Measurements from ENCODE around the gene STK38L.

DNA sequence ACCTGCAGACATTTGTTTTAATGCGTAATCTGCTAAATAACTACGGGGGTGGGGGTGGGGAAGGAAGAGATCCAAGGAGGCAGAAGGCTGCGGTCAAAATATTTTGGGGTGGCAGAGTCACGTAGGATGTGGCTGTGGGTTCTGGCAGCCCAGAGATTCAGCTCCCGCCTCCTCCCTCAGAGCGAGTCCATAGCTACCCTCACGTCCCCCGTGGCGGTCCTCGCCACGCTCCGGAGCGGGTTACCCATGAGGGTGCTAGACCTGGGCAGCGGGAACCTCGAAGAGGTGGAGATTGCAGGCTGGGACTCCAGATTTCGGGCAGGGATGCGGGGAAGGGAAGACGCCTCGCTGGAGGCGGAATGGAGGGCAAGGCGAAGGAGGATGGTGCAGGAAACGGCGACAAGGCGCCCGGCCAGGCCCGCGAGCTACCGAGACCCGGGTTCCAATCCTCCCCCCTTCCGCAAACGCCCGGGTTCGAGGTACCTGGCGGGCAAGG, 46.4 kb downstream of the BCAT1 start:
- PRO-cap, 2 experiments: no peak in any of the 2 experiments

- PRO-cap, 2 experiments: no peak in any of the 2 experiments
Observed at GRCh38 chr12:24951908-24952261, 3.0 kb upstream of the BCAT1 start.

- PRO-cap, 2 experiments: no peak in any of the 2 experiments
Observed at GRCh38 chr12:25056037-25056439, 3.5 kb downstream of the IRAG2 start.

DNA sequence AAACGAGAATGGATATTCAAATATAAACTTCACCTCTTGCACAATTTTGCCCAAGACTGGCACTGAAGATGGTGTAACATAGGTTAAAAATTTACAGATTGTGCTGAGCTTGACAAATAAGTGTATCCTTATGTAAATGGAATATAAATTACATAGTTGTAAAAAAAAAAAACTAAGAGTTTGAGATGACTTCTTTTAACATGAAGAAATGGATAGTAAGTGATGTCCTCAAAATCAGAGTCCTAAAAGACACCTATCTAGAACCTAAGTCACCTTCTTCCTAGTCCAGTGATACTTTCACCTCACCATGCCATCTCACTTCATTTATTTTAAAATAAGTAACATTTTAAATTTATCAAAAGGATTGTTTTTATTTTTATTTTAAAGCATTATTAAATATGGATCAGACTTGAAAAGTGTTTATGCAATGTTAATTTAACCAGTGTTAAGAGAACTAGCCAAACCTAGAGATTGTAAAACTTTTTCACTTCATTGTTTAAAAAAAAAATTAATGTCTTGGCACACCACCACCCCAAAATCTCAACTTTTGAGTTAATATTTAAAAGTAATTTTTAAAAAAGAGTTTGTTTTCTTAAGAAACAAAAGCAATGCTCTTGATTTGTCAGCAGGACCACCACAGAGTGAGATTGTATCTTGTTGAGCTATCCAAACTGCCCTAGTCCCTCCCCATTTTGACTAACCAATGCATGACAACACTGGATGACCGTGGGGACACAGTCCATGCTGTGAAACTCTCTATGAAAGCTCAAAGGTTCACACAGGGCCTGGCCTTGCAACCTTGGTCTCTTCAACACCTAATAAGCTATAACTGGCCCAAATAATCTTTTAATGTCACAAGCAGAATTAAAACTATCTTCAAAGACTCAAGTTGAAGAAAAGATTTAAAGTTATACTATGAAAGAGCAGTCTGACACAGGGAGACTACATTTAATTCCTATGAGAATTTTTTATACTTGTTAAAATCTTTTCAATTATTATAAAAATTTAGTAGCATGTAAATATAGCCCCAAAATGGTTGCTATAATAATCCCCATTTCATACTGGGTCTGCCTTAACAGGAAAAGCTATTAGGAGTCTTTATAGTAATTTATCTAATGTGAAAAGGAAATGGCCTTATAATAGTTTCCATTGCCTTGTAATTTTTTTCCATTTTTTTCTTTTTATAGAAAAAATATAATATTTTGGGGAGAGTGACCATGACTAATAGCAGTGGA, 13.4 kb downstream of the ETFRF1 start:
- PRO-cap, 2 experiments: no peak in any of the 2 experiments

DNA sequence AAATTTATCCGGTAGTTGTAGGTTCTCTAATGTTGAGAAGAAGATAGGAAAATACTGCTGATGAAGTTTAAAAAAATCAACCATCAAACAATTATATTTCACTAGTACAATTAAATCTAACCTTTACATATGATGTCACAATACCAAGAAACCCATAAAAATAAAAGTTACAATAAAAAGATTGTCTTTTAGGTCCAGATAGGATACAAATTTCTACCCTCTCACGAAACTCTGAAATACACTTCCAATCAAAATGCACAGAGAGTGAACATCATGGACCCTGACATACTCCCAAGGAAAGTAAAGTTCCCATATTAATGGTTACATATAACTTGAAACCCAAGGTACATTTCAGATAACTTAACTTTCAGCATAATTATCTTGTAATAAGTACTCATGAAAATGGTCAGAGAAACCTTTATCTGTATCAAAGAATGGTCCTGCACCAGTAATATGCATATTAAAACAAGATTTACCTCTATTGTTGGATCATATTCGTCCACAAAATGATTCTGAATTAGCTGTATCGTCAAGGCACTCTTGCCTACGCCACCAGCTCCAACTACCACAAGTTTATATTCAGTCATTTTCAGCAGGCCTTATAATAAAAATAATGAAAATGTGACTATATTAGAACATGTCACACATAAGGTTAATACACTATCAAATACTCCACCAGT, 5.8 kb downstream of the KRAS start:
- PRO-cap, 2 experiments: no peak in any of the 2 experiments

DNA sequence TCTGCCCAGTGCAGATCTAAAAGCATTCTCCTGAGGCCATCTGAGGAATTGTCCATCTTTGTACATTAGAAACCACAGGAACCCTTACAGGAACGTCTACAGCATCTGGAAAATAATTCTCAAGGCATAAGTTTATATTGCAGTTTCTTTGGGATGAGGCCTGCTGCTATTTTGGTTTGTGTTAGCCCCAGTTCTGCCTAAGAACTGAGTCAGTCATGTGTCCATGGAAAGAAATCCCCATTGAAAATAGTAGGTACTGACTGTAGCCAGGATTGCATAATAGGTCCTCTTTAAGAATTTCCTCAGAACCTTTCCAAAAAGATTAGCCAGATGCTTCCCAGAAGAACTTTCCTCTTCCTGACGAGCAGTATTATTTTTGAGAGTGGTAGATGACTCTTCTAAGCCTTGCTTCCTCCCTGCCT, 52.6 kb downstream of the RASSF8 start:
- PRO-cap, 2 experiments: no peak in any of the 2 experiments

GRCh38 chr12:26064347-26065518, 60.1 kb downstream of the BHLHE41 start:
- PRO-cap, 2 experiments: no peak in any of the 2 experiments

DNA sequence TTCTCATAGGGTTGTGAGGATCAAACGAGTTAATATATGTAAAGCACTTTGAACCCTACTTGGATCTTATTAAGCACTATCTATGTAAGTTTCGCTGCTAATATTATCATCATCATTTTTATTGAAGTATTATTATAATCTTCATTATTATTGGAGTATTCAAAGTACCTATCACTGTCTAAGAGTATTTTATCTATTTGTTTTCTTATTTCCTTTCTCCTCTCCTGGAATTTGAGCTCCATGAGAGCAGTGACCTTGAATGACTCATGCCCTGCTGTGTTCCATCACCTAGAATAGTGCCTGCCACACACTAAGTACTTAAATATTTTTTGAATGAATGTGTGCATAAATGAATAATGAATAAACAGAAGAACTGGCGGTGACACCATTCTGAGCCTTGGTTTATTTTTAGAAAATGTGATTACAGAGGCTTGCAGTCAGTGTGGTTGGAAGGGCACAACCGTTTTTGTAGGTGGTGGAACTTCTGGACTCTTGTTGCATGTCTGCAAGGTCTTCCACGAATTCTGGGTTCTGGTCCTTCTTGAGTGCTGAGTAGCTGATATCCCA, 28.5 kb upstream of the BHLHE41 start:
- PRO-cap, 2 experiments: no peak in any of the 2 experiments

GRCh38 chr12:26158333-26158865, 33.6 kb upstream of the BHLHE41 start:
- PRO-cap, 2 experiments: no peak in any of the 2 experiments

DNA sequence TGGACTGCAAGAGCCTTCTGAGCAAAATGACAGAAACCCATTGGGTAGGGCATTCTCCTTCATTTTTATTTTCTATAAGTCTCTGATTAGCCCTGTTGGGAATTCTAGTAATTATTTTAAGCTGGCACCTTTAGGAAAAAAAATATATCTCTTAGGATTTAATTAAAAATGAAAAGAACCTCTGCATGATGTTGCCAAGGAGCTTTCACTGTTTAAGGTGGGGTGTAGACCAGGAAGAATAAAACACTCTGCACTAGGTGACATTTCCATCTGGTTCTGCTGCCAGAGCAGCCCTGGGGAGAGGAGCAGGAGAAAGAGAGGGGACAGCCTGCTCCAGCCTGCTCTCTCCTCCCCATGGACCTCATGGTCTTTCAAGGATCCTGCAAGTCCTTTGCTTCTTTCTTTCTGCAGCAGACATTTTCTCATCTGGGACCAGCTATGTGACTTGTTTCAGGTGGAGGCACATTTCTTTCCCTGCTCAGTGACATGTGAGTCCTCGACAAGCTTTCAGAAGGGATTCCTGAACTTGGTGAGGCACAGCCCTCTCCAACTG, 44.9 kb downstream of the SSPN start:
- PRO-cap, 2 experiments: no peak in any of the 2 experiments

DNA sequence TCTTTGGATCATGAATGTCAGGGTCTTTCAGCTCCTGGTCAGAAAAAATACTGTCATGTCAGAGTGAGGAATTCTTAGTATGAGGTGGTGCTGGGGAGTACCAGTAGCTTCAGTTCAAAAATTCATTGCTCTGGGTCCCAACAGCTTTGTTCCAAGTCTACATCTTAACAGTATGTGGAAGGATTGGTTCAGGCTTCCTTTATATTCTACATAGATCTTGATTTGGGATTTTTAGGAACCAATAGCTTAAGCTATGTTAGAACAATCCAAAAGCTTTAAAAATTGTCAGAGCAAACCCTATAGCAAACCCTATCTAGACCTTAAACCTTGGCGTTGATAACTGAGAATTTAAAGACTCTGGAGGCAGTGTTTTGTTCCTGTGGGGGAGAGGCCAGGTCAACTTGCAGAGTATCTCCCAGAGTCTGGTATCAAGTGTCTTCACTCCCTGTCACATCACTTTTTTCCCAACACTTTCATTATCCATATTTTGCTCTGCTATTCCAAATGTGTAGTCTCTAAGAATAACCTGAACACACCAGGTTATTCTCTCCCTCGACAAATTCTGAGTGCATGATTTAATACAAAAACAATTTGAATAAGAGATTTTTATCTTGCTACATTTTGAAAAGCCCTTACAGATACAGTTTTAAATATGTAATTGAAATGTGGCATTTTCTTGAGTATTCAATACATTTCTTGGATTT, 142.5 kb downstream of the SSPN start:
- PRO-cap, 2 experiments: no peak in any of the 2 experiments

GRCh38 chr12:26626316-26626945, 206.6 kb downstream of the ITPR2 start:
- PRO-cap, 2 experiments: no peak in any of the 2 experiments

DNA sequence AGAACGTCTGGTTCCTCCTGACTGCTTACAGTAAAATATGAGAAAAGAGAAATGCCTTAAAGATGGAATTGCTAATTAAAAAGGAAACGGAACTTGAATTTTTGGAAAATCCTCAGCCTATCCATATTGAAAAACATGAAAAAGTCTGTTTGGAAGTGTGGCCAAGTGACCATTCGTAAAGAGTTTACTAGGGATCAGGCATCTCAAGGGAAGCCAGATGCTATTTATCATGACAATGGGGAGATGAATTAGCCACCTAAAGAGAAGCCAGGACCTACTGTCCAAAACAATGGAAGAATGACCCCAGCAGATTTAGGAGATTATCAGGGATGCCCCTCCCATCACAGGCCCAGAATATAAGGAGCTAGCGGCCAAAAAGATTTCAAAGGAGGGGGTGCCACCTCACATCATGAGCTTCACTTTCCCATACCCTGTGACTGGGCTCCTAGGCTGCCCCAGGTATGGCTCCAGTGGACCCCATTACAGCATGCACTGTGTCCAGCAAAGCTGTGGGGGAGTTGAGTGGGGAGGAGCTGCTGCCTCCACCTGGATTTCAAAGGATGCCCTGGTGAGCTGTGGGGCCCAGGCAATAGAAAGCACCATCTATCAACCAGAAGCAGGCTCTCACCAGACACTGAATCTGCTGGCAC, 189.1 kb downstream of the ITPR2 start:
- PRO-cap, 2 experiments: no peak in any of the 2 experiments

- PRO-cap, 2 experiments: no peak in any of the 2 experiments
Observed at GRCh38 chr12:26798253-26798507, 34.8 kb downstream of the ITPR2 start.

- PRO-cap, 2 experiments: peak in 1 of 2 experiments; most common plus-strand start chr12:26878979 (in 1)
Observed at GRCh38 chr12:26878544-26879293, 45.7 kb upstream of the ITPR2 start.

DNA sequence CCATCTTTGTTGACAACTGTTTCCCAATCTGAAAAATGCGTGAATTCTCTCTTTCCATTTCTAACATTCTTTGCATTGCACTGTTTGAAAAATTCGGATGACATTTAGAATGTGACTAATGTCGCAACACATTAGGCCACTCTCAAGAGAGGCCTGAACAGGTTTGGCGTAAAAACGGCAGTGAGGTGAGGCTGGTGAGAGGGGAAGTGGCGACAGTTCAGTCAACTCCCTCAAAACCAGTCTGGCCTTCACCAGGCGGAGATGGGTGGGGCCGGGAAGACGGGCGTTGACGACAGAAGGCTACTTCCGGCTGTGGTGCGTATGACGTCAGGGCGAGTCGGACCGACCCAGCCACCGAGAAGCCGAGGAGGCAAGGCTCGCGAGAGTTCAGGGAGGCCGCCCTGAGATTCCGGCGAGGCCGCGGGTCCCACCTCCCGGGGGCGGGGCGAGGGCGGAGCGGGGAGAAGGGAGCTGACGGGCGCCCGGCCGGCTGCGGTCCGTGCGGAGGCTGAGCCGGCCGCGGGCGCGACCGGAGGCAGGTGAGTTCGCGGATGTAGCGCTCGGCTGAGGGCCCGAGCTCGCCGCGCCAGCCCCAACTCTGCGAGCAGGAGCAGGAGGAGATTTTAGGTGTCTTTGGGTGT, at the start of gene STK38L:
Gene STK38L, plus strand, starts transcription at position 493 of the 641 bp plus-strand sequence.
- PRO-cap, 2 experiments: peak in 2 of 2 experiments; most common plus-strand start position 504 of the sequence (in 2); most common minus-strand start position 263 of the sequence (in 2)

DNA sequence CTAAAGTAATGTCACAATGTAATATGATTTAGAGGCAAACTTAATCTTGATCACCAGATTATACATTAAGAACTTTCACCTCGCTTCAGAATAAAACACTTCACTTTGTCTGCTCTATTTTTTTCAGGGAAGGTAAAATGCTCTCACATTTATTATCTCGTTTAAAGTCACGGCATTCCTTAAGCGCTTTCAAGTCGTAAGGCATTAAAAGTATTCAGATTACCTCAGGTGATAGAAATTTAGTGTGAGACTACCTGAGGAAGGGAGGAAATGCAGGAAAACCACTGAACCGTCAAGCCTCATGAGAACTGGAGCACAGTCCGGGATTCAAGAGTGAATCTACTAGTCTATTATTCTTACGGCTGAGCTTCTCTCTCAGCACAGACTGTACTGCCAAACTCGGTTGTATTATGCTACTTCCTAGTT, 8.4 kb upstream of the PPFIBP1 start:
- PRO-cap, 2 experiments: no peak in any of the 2 experiments

GRCh38 chr12:27542489-27543178, 18.6 kb downstream of the PPFIBP1 start:
- PRO-cap, 2 experiments: no peak in any of the 2 experiments

- PRO-cap, 2 experiments: no peak in any of the 2 experiments
Observed at GRCh38 chr12:27616230-27616913, 79.9 kb upstream of the REP15 start.

DNA sequence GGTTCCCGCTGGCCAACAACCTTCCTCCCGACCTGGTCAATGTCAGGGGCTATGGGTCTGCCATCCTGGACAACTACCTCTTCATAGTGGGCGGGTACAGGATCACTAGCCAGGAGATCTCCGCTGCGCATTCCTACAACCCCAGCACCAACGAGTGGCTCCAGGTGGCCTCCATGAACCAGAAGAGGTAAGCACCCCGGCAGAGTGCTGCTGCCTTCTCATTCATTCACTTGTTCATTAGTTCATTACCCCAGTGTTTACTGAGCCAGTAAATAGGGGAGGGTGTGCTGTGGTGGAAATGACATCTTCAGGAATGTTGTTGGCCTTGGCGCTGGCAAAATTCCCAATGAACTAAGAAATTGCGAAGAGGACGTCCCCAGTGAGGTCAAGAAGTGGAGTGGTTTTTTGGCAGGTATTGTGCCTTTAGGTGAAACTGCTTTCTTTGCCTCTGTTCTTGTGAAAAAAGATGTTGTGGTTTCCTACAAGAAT, 1.0 kb upstream of the MANSC4 start:
- PRO-cap, 2 experiments: no peak in any of the 2 experiments